Hair follicular keratinocyte (primary cell): ENCODE measurements around the genes REELD1 and NR3C2.

DNA sequence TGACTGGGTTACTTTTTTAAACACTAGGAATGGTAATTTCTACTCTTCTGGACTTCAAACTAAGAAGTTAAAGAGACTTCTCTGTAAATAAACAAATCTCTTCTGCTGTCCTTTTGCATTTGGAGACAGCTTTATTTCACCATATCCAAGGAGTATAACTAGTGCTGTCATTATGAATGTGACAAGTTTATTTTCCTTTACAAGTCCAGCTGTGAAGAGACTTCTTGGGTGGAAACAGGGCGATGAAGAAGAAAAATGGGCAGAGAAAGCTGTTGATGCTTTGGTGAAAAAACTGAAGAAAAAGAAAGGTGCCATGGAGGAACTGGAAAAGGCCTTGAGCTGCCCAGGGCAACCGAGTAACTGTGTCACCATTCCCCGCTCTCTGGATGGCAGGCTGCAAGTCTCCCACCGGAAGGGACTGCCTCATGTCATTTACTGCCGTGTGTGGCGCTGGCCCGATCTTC is 32.8 kb downstream of the SMAD1 start:
- RAMPAGE, long total RNA = no peak

DNA sequence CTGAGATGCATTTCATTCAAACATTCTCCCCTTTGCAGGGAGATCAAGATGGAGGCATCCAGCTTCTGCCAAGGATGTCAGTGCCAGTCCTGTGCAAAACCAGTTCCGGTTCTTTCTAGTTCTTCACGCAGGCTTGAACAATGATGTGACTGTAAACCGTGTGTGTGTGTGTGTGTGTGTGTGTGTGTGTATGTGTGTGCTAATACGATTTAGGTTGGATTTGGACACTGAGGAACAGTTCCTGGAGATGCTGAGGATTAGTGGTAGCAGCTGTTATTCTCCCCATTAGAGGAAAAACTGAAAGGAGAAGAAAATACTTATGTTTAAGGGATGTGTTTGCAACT is at the start of gene REELD1:
Gene REELD1 (plus strand): TSS at position 237 of the 344 bp plus-strand sequence.
- RAMPAGE, long total RNA = no peak

DNA sequence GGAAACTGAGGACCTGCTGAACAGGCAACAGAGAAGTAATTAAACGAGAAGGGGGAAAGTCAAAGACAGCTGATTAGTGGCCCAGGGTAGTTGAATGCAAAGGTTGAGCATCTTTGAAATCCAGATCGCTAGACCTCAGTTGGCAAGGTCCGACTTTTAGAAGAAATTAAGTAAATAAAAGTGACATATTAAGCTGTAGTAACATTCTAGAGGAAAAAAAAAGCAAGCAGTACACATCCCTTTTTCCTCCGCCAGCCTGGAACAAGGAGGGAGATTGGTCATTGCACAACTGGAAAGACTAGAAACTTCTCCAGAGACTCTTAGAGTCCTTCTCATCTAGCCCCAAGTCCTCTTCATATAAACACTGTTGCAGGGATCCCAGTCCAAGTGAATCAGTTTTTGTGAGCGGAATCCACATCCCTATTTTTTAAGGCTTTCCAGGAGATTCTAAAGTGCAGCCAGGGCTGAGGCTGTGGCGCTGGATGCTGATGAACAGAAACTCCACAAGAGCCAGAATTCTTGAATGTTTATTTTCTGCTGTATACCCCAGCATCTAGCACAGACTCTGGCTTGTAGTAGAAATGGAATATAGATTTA is 23.7 kb downstream of the REELD1 start:
- RAMPAGE, long total RNA = no peak

DNA sequence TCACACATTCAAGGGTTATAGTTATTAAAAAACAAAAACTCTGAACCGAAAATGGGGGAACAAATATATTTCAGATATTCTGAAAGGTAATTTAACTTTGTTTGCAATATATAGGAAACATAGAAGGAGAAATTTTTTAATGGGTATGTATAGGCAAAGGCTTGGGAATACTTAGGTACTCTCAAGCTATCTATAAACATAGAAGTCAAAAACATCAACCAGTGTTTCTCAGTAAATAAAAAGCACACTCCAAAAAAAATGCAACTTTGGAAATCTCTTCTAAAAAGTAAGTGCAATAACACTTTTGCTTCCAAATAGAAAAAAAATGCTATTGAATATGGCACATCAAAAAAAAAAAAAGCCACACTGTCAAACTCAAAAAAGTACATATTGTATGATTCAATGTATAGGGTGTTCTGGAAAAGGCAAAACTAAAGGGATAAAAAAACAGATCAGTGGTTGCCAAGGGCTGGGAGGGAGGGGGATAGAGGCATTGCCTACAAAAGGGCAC is 112.7 kb downstream of the SLC10A7 start:
- RAMPAGE, long total RNA = no peak

DNA sequence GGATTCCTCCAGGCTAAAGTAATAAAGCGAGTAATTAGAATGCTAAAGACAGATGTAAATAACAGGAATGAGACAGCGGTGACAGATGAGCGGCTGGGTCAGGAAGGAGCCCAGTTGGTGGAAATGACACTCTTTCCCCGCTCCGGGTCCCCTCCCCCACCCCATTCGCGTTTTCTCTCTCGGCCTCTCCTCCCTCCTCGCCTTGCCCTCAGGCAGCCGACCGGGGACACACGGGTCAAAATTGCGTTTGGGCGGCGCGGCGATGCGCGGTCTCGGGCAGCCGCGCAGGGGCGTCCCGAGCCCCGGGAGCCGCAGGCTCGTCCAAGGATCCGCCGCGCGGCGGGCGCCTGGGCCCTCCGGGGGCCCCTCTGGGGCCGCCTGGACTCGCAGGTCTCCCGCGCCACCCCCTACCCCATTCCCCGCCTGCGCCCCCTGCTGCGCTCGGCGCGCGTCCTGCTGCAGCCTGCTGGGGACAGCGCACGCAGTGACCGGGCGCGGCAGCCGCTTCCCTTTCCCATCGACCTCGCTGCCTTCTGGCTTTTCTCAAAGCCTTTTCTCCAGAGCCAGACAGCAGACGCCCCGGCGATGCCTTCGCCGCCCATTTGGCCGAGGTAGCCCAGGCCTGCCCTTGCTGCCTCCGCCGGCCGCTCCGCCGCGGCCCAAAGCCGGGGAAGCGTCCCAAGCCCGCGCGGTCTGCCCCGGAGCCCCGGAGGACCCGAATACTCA is 16.3 kb downstream of the POU4F2 start:
- RAMPAGE, long total RNA = no peak

- RAMPAGE, long total RNA = no peak
These were observed 71.9 kb upstream of the EDNRA start for GRCh38 chr4:147409069-147409369.

DNA sequence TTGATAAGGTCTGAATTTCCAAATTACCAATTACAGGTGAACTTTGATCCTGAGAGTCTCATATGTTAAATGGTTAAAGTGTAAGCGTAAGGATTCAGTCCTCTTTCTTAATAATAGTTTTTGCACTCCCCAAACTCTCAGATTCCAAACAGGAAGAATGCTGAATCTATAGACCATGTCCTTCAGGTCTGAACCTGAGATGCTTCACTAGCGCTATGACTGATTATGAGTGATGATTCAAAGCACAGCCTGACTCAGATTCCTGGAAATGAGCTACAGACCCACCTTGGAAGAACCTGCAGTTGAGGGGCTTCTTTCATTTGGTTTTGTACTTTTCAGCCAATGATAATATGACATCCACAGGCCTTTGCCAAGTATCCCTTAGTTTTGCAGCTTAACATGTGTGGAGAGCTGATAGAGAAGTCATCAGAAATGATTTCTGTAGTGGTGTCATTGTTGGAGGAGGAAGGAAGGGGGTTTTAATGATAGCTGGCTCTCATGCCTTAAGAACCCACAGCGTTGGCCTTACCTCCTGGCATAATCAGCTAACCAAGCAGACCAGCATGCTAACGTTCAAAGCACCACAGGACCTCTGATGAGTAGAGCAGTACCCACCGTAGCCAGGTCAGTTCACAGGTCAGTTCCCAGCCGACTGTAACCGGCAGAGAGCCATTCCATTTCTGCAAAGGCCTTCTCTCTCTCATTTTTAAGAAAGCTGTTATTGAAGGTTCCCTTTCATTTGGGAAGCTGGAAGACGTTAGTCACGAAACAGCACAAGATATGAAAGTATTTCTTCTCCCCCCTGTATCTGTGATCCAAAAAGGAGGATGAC is 1.6 kb downstream of the EDNRA start:
- RAMPAGE, long total RNA = no peak

DNA sequence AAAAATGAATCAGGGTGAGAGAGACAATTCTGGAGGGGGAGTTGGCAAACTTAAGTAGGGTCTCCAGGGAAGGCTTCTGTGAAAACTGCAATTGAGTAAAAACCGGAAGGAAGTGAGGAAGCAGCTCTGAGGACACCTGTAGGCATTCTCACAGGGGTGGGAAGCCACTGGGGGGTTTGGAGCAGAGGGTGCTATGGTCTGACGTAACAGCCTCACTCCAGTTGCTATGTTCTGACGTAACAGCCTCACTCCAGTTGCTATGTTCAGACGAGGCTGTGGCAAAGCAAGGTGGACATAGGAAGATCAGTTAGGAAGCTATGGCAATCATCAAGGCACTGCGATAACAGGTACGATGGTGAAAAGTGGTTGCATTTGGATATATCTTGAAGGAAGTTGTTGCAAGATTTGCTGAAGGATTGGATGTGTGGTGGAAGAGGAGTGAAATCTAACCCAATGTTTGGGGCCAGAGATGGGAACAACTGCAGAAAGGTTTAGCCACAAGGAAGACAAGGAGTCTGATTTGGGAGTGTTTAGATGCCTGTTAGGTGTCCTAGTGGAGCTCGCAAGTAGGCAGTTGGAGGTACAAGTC is 47.9 kb downstream of the EDNRA start:
- RAMPAGE, long total RNA = no peak

DNA sequence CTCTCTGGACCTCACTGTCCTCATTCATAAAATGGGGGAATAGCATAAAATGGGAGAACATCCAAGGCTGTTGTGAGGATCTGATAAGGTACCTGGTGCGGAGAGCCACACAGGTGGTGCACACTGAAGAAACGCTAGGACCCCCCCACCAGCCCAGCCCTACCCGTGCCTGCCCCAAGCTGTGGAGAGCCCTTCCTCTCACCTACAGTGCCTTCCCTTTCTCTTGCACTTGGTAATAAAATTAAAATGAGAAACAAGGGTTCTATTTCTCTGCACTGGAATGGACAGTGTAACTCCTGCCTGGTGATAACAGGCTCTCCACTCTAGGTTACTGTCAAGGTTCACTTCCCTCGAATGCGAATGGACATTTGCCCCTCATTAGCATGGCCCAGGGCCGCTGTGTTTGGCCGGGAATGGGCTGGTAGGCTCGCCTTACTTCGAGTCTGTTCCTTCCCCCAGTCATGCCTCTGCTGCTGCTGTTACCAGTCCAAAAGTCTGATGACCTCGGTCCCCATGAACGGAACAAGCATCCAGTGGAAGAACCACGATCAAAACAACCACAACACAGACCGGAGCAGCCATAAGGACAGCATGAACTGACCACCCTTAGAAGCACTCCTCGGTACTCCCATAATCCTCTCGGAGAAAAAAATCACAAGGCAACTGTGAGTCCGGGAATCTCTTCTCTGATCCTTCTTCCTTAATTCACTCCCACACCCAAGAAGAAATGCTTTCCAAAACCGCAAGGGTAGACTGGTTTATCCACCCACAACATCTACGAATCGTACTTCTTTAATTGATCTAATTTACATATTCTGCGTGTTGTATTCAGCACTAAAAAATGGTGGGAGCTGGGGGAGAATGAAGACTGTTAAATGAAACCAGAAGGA is 61.4 kb downstream of the EDNRA start:
- RAMPAGE, long total RNA = no peak

DNA sequence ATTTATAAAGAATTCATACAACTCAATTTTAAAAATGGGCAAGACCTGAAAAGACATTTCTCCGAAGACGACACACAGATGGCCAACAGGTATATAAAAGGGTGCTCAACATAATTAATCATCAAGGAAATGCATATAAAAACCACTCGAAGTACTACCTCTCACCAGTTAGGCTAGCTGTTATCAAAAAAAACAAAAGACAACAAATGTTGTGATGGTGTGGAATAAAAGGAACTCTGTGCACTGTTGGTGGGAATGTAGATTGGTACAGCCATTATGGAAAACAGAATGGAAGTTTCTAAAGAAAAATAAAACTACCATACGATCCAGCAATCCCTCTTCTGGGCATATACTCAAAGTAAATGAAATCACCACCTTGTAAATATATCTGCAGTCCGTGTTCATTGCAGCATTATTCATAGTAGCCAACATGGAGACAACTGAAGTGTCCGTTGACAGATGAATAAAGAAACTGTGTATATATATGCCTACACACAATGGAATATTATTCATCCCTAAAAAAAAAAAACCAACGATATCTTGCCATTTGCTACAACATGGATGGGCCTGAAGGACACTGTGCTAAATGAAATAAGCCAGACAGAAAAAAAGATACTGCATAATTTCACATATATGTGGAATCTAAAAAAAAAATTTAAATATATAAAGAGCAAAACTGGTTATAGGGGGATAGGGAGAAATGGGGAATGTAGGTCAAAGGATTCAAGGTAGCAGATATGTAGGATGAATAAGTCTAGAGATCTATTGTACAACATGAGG is 19.7 kb downstream of the TMEM184C start:
- RAMPAGE, long total RNA = no peak

DNA sequence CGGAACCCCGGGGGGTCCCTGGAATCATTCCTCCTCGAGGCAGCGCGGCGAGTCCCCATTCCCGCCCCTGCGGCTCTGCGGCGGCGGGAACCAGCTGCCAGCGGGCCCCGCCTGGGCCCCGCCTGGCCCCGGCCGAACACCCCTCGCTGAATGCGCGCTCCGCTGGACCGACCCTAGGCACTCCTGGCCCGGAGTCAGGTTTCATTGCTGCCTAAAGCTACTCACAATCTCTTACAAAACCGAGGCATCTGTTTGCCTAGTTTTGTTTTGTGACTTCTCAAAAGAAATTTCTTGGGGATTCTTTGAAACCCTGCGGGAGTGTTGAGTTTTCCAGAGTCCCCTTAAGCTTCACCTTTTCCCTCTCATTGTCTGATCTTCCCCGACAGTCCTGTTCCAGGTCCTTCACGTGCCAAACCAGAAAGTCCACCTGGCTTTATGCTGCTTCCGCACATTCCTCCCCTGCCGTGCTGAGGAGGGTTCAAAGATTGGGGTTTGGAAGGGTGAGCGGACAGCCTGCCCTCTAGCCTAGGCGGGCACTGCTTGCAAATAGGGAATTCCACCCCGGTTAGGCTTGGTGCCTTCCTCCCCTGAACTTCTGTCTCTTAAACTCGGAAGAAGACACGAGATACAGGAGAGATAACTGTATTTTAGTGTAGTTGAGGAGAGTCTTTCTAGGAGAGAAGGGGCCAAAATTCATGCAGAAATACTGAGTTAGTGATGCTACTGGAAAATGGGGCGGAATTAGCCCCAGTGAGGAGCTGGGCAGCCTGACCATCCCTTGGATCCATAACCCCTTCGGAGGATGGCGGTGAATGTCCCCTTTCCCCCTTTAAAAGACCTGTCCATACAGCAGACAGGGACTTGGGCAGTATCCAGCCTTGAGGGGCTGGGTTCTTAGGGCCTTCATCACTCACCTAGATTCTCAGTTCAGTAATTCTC is 979 bp downstream of the ARHGAP10 start:
- RAMPAGE, long total RNA = no peak

GRCh38 chr4:147748001-147748529 is 16.2 kb downstream of the ARHGAP10 start:
- RAMPAGE, long total RNA = no peak

- RAMPAGE, long total RNA = no peak
These were observed 44.9 kb downstream of the ARHGAP10 start for GRCh38 chr4:147776893-147777093.

DNA sequence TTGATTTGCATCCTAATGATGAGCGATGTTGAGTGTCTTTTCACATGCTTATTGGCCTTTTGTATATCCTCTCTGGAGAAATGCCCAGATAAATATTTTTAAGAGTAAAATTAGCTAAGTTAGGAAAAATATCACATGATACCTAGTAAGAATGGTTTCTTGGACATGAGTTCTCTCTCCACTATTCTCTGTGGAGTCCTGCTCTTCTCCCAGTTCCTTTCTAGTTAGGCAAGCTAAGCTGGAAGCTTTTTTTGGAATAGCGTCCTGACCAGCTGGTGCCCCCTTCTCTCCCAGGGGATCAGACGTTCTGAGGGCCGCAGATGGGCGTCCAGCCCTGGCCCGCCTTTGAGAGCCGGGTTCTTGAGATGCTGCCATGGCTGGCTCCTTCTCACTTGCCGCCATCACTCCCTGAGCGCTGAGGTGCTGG is 132.1 kb downstream of the ARHGAP10 start:
- RAMPAGE, long total RNA = no peak

DNA sequence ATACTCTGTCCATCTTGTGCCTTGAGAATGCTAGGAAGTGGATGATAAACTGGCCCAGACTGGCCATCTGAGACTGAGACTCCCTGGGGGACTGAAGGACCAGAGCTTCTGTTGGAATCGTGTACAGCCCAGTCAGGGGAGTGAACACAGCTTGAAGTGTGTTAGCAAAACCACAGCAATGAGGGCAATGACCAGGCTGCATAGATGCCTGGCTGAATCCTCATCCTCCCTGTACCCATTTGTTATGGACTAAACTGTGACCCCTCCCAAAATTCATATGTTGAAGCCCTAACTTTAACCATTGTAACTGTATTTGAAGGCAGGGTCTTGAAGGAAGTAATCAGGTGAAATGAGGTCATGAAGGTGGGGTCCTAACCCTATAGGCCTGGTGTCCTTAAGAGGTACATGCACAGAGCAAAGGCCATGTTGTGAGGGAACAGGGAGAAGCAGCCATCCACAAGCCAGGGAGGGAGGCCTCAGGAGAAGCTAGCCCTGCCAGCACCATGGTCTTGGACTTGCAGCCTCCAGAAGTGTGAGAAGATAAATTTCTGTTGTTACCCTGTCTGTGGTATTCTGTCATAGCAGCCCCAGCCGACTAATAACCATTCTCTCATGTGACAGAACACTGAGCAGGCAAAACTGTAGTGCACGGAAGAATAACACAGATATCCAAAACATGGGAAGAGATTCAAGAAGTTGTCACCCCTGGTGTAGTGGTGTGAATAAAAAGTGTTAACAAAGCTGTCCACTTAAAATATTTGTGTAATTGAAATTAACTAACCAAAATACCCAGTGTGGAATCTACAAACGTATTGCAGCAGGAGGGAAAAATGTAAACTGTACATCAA is 264.8 kb downstream of the ARHGAP10 start:
- RAMPAGE, long total RNA = no peak

DNA sequence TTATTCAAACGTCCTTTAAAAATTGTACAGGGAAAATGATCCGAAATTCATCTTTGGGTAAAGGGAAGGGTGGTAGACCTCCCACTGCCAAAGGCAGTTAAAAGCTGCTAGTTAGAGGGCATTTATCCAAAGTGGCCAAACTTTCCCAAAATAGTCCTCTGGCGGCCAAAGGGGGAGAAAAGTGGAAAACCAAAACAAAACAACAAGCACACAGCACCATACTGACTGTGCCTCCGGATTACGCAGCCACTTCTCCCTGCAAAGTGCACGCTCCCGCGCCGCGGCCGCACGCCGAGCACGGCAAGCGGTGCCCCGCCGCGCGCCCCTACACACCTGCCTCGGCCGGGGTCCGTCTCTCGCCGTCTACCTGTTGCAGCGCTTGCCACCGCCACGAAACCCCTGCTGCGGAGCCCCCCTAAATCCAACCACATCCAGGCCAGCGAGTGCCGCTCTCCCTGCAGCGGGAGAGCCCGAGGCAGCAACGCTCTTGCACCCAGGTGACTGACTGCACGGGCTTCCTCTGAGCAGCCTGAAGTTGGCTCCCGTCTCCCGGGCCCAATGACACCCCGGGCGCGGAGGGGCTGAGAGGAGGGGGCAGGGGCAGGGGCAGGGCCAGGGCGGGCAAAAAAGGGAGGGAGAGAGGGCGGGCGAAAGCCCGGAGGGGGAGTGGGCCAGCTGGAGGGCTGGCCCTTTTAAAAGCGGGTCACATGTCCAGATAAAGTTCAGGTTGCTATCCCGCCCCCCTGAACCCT is at the start of gene NR3C2:
Gene NR3C2 (minus strand): TSS at position 588 of the 752 bp plus-strand sequence.
- RAMPAGE, long total RNA = no peak

GRCh38 chr4:148447589-148448202 is 5.5 kb upstream of the NR3C2 start:
- RAMPAGE, long total RNA = no peak

- RAMPAGE, long total RNA = no peak
These were observed 238.2 kb upstream of the NR3C2 start for GRCh38 chr4:148680298-148681013.

DNA sequence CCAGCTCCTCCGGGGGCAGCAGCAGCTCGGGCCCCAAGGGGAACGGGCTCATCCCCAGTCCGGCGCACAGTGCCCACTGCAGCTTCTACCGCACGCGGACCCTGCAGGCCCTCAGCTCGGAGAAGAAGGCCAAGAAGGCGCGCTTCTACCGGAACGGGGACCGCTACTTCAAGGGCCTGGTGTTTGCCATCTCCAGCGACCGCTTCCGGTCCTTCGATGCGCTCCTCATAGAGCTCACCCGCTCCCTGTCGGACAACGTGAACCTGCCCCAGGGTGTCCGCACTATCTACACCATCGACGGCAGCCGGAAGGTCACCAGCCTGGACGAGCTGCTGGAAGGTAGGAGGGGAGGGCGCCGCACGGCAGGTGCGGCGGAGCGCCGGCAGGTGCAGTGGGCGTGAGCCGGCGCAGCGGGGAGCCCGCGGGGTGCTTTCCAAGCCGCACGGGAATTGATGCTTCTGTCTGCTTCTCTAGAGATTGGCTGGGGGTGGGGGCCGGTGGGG is 916 bp downstream of the DCLK2 start:
- RAMPAGE, long total RNA = no peak

GRCh38 chr4:150173884-150174461 is 95.7 kb downstream of the DCLK2 start:
- RAMPAGE, long total RNA = no peak